ENCODE results near the gene H6PD.

GRCh38 chr1:8018000-8018481, 8.1 kb downstream of the ERRFI1 start:
- PRO-cap, result no peak
- RRBS, 2 experiments, result no CpG with 5 or more reads among the region's 6 CpGs

- PRO-cap, result unidirectional peak, plus-strand start at chr1:8075792
- RRBS, 2 experiments, result no CpG with 5 or more reads among the region's 10 CpGs
Measured at GRCh38 chr1:8075492-8076040, 49.5 kb upstream of the ERRFI1 start.

GRCh38 chr1:8076937-8077748, 51.0 kb upstream of the ERRFI1 start:
- PRO-cap, result bidirectional peak, plus-strand start at chr1:8077457, minus-strand start at chr1:8077242
- RRBS, 2 experiments, result no CpG with 5 or more reads among the region's 16 CpGs

GRCh38 chr1:8082878-8083342, 56.8 kb upstream of the ERRFI1 start:
- PRO-cap, result no peak
- RRBS, 2 experiments, result no CpG with 5 or more reads among the region's 2 CpGs

DNA sequence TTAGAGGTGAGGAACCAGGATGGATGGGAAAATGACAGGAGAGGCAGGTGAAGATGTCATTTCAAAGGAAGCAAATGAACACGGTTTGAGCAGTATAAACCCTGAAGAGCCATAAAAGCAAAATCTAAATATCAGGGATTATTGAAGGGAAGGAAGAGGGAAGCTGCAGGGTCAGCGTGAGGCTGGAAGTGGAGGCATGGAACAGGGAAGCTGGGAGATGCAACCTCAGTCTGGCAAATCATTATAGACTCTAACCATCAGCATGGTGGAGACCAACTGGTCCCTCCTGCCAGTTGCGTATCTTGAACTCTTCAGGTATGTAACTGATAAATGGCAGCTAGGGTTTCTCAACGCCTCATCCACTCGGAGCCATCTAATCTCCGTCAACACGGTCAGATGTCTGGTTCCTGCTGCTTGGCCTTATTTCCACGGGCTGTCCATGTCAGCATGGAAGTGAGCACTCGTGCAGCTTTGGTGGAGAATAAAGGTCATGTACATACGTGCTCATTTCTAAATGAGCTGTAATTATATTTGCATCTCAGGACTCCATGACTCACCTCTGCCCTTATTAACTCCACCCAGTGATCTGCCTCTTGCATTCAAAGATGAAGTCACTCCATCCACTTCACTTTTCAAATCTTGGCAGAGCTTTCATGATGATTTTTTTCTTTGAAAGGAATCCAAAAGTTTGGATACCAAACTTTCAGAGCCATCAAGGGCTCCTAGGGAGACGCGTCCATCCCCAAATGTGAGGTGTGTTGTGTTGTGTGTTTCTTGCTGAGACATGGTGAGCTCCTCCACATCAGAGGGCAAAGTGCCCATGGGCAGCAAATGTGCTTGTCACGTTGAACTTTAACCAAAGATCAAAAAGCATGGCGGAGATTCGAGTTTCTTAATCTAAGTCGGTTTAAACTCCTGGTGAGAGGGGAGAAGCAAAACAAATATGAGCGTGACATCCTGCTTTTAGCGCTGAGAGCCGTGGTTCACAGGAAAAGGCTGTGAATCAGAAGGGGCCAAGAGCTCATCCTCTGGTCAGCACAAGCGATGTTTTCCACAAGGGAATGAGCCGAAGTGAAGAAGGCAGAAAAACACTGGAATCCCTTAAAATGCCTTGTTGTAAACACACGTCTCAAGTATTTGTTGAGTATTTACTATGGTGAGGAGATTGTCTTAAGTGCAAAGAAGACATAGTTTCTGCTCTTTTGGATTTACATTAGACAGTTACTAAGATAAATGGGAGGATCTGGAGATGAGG, 68.5 kb upstream of the ERRFI1 start:
- PRO-cap, result no peak
- RRBS, 2 experiments, result no CpG with 5 or more reads among the region's 22 CpGs

DNA sequence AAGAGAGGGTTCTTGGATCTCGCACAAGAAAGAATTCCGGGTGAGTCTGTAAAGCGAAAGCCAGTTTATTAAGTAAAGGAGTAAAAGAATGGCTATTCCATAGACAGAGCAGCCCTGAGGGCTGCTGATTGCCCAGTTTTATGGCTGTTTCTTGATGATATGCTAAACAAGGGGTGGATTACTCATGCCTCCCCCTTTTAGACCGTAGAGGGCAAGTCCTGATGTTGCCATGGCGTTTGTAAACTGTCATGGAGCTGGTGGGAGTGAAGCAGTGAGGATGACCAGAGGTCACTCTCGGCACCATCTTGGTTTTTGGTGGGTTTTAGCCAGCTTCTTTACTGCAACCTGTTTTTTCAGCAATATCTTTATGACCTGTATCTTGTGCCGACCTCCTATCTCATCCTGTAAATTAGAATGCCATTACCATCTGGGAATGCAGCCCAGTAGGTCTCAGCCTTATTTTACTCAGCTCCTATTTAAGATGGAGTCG, 96.6 kb upstream of the ERRFI1 start:
- PRO-cap, result no peak
- RRBS, 2 experiments, result no CpG with 5 or more reads among the region's 8 CpGs

DNA sequence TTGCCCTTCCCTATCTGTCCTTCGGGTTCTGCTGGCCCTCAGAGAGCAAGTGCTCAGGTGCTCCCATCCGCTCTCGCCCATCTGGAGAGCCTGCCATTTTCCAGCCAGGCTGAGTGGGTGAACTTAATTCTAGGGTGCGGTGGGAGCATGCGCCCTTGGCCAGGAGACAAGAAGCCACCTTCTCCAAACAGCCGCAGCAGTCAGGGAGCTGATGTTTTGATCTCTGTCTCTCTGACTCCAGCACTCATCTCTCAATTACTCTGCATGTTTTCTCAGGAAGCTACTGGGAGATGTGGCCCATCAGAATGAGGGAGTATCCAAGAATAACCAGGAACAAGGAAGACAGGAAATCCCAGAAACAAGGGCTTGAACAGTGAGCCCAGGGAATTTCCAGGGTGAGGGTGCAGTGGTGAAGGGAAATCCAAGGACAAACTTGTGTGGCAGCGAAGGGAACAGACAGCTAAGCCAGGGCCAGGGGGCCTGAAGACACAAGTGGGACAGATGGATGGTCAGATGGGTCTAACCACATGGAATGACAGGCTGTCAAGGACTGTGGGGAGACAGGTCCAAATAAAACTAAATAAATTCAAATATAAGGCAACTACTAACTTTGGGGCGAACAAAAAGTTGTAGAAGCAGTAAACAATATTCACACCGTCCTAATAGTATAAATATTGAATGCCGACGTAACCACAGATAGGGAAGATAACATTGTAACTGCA, 121.8 kb upstream of the ERRFI1 start:
- PRO-cap, result no peak
- RRBS, 2 experiments, result no CpG with 5 or more reads among the region's 11 CpGs

DNA sequence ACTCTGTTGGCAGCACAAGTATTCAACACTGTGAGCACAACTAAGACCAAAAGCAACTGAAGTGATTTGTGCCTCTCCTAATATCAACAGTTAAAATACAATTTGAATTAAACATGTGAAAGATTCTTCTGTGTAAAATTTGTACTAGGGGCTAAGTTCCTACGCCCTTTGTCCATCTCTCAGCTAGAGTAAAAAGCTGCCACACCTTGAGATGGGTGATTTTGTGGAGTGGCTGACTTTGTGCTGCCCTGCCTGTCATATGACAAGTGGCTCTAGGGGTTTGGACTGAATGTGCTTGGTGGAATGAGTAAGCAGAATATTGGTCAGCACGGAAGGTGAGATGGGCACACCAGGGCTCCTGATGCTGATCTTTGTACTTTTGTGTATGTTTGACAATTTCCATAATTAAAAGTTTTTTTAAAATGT, 133.7 kb upstream of the SLC45A1 start:
- PRO-cap, result no peak
- RRBS, 2 experiments, result no CpG with 5 or more reads among the region's 2 CpGs

GRCh38 chr1:8189685-8190336, 128.1 kb upstream of the SLC45A1 start:
- PRO-cap, result no peak
- RRBS, 2 experiments, result no CpG with 5 or more reads among the region's 7 CpGs

- PRO-cap, result unidirectional peak, plus-strand start at chr1:8201369
- RRBS, 2 experiments, result no CpG with 5 or more reads among the region's 6 CpGs
Measured at GRCh38 chr1:8201246-8201667, 116.7 kb upstream of the SLC45A1 start.

- PRO-cap, result no peak
- RRBS, 2 experiments, result no CpG with 5 or more reads among the region's 8 CpGs
Measured at GRCh38 chr1:8378450-8379054, 60.6 kb downstream of the SLC45A1 start.

- PRO-cap, result no peak
- RRBS, 2 experiments, result no CpG with 5 or more reads among the region's 10 CpGs
Measured at GRCh38 chr1:8382701-8383403, 64.9 kb downstream of the SLC45A1 start.

DNA sequence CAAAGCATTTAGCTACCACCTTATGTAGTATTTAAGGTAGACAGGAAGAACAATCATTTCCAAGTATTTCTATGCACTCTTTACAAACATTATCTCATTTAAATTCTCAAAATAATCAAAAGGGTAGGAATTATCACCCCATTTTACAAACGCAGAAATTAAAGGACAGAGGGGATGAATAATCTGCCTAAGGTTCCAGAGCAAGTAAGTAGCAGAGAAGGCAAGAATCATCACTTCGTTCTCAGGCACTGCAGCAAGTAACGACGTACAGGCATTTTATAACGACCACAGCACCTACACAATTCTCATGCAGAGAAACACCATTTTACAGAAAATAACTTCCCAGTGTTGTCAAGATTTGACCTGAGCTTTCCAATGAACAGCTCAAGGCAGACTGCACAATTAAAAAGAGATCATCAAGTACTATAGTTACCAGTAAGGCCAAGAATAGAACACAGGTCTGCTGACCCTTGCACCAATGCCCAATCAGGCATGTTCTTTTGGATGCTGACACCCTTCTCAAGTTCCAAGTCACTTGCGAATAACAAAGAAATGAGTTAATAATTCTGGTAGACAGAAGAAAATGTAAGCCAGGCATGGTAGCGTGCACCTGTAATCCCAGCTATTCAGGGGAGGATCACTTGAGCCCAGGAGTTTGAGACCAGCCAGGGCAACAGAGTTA, 101.8 kb downstream of the SLC45A1 start:
- PRO-cap, result no peak
- RRBS, 2 experiments, result no CpG with 5 or more reads among the region's 7 CpGs

DNA sequence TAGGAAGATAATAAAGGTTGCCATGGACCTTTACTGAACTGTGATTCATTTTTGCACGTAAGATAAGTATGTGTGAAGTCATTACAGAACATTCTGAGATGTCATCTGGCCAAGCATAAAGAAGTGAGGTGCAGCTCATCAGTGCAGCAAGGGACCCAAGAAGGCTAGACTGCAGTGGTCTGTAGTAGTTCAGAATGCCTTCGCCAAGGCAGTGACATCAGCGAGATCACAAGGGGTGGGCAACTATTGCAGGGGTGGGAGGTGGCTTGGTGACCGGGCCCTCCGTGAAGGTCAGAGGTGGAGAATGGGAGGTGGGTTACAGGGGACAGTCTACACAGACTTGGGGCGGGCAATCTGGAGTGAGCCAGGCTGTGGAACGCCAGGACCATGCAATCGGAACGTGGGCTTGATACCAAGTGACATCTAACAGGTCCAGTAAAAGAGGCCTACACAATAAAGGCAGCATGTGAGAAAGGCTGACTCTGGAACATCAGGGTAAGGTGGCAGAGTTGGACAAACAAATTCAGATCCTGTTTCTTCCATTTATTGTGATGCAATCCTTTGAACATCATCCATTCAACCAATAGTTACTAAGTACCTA, 107.4 kb downstream of the SLC45A1 start:
- PRO-cap, result no peak
- RRBS, 2 experiments, result no CpG with 5 or more reads among the region's 9 CpGs

DNA sequence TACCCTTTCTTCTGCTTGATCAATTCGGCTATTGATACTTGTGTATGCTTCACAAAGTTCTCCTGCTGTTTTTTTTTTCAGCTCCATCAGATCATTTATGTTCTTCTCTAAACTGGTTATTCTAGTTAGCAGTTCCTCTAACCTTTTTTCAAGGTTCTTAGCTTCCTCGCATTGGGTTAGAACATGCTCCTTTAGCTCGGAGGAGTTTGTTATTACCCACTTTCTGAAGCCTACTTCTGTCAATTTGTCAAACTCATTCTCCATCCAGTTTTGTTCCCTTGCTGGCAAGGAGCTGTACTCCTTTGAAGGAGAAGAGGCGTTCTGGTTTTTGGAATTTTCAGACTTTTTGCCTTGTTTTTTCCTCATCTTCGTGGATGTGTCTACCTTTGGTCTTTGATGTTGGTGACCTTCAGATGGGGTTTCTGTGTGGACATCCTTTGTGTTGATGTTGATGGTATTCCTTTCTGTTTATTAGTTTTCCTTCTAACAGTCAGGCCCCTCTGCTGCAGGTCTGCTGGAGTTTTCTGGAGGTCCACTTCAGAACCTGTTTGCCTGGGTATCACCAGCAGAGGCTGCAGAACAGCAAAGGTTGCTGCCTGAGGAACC, 129.2 kb downstream of the SLC45A1 start:
- PRO-cap, result no peak
- RRBS, 2 experiments, result no CpG with 5 or more reads among the region's 5 CpGs

- PRO-cap, result no peak
- RRBS, 2 experiments, result no CpG with 5 or more reads among the region's 3 CpGs
Measured at GRCh38 chr1:8571710-8572134, 245.7 kb downstream of the RERE start.

GRCh38 chr1:8848693-8849244, 29.7 kb downstream of the ENO1 start:
- PRO-cap, result no peak
- RRBS, 2 experiments, result no CpG with 5 or more reads among the region's 13 CpGs

GRCh38 chr1:9129751-9130121, 834 bp upstream of the GPR157 start:
- PRO-cap, result no peak
- RRBS, 2 experiments, result no CpG with 5 or more reads among the region's 8 CpGs

- PRO-cap, result bidirectional peak, plus-strand start at chr1:9234774, minus-strand start at chr1:9234578; bidirectional peak, plus-strand start at chr1:9234951, minus-strand start at chr1:9234942; bidirectional peak, plus-strand start at chr1:9235036, minus-strand start at chr1:9235031; unidirectional peak, minus-strand start at chr1:9235281; unidirectional peak, minus-strand start at chr1:9235464
- RRBS, 2 experiments, result 3 to 4% methylated on average over 31 to 37 of the region's 97 CpGs
Measured at GRCh38 chr1:9234706-9235787, at the start of gene H6PD. Gene H6PD (plus strand): TSS chr1:9234774.

DNA sequence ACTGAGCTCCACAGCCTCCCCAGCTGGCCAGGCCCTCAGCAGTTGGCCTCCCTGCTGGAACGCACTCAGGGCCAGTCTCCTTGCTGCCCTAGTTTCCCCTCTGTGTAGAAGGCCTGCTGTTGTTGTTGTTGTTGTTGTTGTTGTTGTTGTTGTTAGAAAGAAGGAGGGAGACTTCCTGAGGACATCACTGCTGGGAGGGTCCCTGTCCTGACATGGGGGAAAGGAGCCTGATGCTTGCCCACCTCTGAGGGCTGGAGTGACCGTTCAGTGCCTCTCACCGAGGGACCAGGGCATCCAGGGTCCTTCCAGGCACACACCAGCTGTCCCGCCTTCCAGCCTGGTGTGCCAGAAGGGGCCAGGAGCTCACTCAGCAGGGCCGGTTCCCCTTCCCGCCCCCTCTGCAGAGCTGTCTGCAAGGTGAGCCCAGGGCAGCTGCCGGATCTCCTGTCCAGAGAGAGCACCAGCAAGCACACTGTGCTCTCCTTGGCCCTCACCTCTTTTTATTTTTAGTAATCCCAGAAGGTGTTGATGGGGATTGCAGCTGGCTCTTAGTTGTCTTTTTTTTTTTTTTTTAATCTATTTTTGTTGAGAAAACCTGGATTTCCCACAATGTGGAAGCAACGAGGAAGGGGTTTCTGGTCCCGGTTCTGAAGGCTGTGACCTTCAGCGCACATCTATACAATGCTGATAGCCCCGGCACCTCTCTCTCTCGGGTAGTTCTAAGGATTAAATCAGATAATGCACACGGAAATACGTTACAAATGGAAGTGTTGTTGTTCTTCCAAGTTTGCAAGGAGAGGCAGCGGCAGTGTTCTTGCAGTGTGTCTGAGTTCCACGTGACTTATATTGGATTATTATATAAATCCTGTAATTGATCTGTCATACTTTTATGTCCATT, 17.0 kb downstream of the H6PD start:
- PRO-cap, result no peak
- RRBS, 2 experiments, result 75 to 77% methylated on average over 5 of the region's 16 CpGs